Jurkat, Clone E6-1 (cell line): ENCODE data around the genes NGFR and ITGA3.

DNA sequence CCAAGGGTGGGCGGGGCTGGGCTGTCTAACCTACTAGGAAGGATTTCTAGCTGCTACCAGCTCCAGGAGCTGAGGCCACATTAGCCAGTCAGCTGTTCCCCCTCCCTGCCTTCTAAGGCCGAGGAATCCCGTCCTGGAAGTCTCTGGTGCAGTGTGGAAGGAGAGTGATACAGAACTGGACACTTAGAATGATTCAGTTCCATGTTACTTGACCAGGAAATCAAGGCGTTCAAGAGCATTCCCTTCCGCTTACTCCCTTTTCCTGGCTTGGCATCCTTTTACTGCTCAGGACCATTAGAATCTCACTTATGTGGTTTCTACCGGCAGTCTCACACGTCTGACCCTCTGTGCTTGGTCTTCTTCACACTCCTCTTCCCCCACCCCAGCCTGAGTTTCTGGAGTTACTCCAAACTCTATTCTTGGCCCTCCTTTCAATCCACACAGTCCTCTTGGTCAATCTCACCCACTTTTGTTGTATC is 8.7 kb downstream of the GNGT2 start:
- RRBS, result no CpG with 5 or more reads among the region's 7 CpGs

- RRBS, result no CpG with 5 or more reads among the region's 56 CpGs
These were observed 6.9 kb downstream of the PHOSPHO1 start for GRCh38 chr17:49223429-49224431.

- RRBS, result no CpG with 5 or more reads among the region's 8 CpGs
These were observed 26.1 kb upstream of the ZNF652 start for GRCh38 chr17:49388086-49388712.

GRCh38 chr17:49495013-49495544 is at the start of gene NGFR:
Gene NGFR, plus strand, starts transcription at chr17:49495293.
- RRBS, result 1% methylated on average over 15 of the region's 59 CpGs

- RRBS, result no CpG with 5 or more reads among the region's 11 CpGs
These were observed 13.1 kb downstream of the NGFR start for GRCh38 chr17:49508117-49508649.

DNA sequence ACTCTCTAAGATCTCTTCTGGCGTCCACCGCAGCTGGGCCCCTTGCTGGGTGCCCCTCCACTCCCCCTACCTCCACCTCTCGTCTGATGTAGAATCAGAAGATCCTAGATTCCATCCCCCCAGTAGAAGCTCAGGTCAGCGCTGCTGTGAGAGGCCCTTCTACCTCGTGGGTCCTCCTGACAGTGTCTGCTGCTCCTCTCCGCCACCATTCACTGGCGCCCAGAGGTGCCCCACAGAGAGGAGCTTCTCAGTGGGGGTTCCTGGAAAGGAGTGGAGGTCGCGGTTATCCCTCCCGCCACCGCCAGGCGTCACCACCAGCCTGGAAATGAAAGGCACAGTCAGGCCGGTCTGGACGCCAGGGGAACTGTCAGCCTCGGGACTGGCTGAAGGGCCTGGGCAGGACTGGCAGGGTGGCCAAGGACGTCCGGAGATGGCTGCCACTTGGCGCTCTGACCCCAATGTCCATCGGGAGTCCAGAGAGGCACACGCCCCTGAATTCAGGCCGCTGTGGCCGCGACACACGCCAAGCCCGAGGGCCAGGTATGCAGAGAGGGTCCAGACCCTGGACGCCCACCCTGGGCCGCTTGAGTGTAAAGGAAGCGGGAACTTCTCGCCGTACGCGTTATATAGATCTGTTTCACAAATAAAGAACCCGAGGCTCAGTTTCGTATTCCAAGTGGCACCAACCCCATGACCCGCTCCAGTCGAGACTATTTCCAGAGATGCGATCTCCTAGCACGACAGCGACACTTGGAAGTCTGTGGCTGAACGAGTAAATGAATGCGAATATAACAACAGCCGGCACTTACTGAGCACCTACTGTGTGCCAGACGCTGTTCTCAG is 7.7 kb upstream of the NXPH3 start:
- RRBS, result 1% methylated on average over 5 of the region's 43 CpGs

- RRBS, result no CpG with 5 or more reads among the region's 8 CpGs
These were observed 1.4 kb downstream of the NXPH3 start for GRCh38 chr17:49577103-49577504.

DNA sequence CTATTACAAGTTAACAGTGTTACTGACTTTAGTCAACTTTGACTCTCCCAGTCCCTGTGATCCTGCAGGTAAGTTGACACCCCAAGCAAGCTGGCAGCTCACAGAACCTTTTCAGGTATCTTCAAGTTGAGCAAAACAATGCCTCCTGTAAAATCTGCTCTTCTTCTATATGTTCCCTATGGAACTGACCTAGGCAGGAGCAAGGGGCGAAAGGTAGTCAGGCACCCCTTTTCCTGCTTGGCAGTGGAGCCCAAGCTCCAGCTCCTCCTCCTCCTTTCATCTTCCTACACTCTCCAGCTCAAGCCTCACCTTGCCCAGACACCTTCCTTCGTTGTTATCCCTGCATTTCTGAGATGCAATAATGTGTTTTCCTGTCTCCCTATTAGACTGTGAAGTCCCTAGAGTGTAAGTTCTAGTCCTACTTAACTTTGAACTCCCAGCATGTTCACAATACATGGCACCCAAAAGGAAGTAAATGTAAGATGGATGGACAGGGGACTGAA is 8.6 kb downstream of the SLC35B1 start:
- RRBS, result no CpG with 5 or more reads among the region's 2 CpGs

- RRBS, result no CpG with 5 or more reads among the region's 5 CpGs
These were observed 22.4 kb upstream of the SLC35B1 start for GRCh38 chr17:49730010-49730674.

- RRBS, result no CpG with 5 or more reads among the region's 2 CpGs
These were observed 12.5 kb downstream of the TAC4 start for GRCh38 chr17:49835354-49835686.

DNA sequence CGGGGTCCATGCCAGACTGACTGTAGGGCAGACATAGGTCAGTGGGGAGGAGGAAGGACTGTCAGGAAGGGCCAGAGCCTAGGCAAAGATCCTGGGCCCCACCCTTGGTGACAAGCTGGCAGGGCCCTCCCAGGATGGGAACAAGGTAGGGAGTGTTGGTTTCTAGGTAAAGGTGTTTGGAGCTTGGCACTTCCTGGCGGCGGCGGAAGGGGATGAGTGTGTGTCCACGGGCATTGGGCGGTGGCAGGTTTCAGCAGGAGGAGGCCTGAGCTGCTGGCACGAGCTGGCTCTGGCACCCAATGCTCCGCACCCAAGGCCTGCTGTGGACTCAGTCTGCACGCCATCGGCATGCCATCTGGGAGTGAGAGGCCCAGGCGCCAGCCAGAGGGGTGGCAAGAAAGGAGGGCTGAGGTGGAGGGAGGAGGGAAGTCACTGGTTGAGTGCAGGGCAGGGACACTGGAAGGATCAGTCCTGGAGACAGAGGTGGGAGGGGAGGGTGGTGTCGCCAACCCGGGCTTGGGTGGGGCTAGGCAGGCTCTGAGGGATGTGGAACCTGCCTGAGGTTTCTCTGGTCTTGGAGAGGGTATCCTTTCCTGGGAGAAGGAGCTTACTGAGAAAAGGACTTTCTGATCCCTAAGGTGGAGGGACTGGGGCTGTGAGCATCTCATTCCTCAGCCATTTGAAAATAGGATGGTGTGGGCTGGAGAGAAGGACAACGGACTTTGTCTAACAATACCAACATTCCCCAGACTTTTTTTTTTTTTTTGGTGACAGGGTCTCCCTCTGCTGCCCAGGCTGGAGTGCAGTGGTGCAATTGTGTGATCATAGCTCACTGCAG is 47.0 kb upstream of the TAC4 start:
- RRBS, result no CpG with 5 or more reads among the region's 14 CpGs

DNA sequence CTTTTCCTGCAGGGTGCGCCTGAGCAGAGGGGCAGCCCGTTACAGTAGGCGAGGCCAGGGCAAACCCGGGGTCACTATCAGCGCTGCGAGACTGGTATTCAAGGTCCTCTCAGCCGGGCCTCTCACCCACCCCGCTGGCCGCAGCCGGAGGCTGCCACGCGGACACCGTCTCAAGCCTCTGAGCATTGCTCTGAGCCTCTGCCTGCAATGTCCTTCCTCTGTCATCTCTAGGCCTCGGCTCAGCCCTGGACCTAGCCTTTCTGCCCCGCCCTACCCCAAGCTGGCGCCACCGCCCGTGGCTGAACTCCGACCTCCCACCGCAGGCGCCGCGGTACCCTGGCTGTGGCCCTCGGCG is 3.4 kb downstream of the DLX4 start:
- RRBS, result 12% methylated on average over 3 of the region's 25 CpGs

GRCh38 chr17:50055544-50056427 is at the start of gene ITGA3:
Gene ITGA3, plus strand, starts transcription at chr17:50056110.
- RRBS, result 2% methylated on average over 34 of the region's 86 CpGs

GRCh38 chr17:50057596-50058219 is 1.8 kb downstream of the ITGA3 start:
- RRBS, result no CpG with 5 or more reads among the region's 6 CpGs

DNA sequence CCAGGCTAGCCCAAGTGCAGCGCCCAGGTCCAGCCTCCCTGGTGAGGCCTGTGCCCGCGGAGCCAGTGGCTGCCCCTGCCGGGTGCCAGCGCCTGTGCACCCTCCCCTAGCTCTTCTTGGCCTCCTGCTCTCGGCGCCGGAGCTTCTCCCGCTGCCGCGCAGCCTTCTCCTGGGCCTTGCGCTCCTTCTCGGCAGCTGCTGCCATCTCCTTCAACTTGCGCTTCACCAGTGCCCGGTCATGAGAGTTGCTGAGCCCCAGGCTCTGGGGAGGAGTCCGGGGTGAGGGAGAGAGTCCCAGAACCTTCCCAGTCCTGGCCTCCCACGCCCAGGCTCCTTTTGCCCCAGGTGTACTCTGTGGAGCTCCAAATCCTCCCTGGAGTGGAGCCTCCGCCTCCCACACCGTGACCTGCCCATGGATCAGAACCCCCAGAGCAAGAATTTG is 17.2 kb downstream of the SAMD14 start:
- RRBS, result 84% methylated on average over 8 of the region's 19 CpGs

GRCh38 chr17:50114714-50115613 is 15.0 kb downstream of the SAMD14 start:
- RRBS, result no CpG with 5 or more reads among the region's 11 CpGs

DNA sequence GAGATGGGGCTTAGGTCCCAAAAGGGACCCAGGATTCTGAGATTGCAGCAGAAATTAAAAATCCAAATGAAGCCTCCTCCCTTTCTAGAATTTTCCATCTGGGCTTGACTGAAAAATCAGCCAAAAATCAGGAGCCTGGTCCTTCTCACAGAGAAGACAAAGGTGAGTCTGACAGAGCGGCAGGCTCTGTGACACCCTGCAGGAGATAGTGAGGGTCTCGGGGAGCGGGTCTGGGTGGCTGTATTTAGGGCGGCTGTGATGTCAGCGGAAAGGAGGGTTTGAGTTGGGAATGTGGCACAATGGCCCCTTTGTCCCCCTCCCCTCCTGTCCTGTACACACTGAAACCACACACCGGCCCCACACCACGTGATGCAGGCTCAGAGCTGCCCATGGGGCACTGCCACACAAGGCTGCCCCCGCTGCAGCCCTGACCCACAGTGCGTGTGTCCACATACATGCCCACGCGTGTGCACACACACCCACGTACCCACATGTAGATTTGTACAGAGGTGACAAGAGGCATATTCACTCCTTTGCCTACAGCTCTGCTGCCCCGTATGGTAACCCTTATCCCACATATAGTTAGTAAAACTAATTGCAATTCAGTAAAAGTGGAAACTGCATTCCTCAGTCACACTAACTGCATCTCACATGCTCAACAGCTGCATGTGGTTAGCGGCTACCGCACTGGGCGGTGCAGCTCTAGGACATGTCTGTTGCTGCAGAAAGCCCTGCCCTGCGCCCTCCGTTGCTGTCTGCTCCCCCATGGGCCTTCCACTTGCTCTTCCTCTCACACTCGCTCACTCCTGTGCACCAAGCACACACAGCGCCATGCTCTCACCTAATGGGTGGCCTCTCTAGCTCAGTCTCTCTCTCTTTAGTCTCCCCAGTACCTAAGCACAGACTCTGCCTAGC is 15.4 kb downstream of the SGCA start:
- RRBS, result no CpG with 5 or more reads among the region's 20 CpGs

GRCh38 chr17:50186229-50187396 is 14.8 kb downstream of the COL1A1 start:
- RRBS, result 83% methylated on average over 5 of the region's 29 CpGs

DNA sequence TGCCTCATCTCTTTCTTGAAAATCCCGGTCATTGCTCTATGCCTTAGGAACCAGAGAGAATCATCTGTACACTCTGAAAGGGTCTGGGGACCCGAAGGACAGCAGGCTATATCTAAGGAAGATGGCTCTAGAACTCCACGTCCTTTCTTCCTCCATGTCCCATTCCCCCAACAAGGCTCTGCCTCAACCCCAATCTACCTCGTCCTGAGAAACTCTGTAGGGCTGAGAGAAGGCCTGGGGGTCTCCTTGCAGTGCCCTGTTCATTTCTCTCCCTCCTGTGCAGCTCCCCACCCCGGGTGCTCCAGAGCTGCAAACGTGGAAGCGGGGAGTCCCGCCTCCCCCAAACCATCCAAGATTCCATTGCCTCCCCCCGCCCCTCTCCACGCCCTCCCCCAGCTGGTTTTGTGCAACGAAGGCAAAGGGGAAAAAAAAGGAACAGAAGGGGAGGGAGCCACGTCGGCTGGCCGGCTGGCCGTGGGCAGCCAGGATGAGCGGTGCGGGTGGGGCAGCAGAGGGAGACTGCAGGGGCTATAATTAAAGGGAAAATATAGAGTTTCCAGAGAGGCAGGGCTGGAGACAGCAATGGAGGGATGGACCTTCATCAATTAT is 1.5 kb upstream of the COL1A1 start:
- RRBS, result no CpG with 5 or more reads among the region's 17 CpGs